RPMI7951 (cell line): Measurements from ENCODE around the gene P4HA3.

DNA sequence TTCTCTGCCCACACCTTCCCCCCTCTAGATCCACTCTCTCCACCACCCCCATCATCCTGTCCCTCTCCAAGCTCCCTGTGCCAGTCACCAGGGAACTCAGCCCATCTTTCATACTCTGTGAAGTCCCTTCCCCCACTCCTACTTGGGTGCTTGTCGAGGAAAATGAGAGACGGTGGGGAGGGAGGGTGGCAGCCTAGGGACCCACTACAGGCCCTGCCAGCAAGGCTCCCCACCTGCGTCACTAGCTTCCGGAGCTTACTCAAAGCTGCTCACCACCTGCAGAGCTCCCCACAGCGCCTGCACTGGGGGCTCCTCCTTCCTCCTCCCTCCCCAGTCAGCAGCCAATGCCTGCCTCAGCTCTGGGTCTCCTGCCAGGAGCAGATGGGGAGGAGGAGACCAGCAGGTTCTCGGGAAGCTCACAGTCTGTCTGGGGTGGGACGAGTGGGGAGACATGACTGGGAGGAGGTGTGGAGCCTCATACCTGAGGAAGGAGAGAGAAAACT, 82.2 kb downstream of the PDE2A start:
- RAMPAGE, long total RNA = no peak

DNA sequence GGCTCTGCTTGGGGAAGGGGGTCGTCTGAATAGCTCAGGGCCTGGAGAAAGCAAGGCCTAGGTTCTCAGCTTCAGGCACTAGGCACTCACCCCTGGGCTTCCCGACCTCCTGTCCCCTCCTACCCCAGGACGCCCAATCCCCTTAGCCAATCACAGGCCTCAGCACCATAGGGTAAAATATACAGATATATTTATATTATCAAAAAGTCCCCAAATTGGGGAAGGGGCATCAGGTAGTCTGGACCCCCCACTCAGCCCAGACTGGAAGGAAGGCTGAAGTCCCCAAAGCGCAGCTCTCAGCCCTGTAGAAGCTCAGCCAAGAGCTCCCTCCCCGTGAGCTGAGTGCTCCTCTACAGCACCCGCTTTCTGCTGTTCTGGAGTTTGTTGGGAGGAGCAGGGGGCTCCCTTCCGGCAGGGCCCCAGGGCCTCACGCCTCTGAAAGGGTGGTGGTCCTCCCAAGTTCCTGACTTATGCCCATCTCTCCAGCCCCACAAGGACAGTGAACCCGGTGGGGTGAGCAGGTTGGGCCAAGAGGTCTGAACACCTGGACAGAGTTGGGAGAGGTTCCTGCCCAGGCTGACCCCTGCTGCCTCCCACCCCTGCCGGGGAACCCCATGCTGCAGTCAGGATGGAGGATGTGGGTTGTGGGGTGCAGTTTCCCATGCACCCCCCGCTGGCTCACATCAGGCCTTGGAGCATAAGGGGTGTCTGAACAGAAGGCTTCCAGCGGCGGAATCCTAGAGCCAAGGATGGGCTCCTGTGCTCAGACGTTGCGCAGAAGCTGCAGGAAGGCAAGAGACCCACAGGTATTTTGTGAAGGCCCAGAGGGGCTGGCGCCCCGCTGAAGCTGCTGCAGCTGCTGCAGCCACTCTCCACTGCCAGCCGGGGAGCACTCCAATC, 10.9 kb upstream of the PDE2A start:
- RAMPAGE, long total RNA = no peak

GRCh38 chr11:72782140-72782523, 11.7 kb downstream of the STARD10 start:
- RAMPAGE, long total RNA = no peak

DNA sequence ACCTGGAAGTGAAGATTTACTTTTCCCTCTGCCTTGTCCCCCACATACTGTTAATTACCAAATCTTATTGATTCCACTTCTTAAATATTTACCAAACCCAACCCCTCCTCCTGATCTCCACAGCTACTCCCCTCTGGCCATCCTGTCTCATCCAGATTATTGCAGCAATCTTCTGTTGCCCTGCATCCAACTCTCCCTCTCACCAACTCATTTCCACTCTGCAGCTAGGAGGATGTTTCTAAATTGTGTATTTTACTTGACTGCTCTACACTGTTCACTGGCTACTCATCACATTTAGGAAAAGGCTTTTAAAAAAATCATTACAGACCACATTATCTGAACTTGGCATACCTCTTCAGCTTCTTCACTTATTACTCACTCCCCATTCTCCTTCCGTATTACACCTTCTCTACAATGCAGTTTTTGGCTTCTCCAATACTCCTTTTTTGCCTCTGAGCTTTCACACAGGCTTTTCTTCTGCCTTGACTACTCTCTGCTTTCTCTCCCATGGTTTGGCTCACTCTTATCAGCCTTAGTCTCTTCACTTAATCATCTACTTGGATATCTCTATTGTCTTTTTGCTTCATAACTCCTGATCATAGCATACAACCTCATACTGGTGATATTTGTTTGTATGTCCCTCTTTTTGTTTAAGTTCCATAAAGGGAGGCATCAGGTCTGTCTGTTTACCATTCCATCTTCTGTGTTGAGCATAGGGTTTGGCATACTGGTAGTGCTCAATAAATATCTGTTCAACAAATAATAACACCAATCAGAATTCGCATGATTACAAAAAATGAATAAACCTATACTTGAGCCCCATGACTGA, 118.1 kb downstream of the ATG16L2 start:
- RAMPAGE, long total RNA = no peak

DNA sequence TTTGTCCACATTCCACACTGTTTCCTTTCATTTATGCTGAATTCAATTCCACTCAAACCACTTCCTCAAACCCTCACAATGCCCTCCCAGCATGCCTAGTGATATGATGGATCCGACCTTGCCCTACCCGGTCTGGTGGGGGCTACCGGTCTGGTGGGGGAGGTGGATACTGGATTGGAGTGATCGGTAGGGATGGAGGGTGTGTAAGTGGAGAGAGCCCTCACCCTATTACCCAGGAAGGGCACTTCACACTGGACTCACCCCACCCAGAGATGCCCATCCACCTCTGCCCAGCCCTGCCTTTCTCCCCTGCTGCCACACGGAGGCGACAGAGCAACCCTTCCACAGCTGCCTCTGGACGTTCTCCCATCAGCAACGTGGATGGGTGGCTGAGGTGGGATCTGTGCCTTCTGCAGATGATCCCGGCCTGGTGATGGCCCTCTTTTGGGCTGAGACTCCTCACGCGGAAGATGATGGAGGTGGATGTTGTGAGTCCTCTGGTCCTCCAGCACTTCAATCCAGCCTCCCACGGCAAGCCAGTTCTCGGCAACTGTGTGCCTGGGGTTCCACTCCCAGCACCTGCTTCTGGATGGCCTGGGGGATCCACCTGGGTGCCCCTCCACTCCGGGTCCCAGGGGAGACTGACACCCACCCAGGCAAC, 32.9 kb upstream of the P2RY2 start:
- RAMPAGE, long total RNA = no peak

GRCh38 chr11:73239866-73240214, 21.8 kb downstream of the P2RY2 start:
- RAMPAGE, long total RNA = no peak

DNA sequence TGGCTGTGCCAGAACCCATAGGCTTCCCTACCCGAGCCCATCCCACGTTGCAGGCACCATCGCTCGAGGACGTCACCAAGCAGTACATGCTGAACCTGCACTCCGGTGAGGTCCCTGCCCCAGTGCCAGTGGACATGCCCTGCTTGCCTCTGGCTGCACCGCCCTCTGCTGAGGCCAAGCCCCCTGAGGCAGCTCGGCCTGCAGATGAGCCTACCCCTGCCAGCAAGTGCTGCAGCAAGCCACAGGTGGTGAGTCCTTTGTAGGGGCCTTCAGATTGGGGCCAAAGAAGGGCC, 3.5 kb downstream of the ARHGEF17 start:
- RAMPAGE, long total RNA = no peak

- RAMPAGE, long total RNA = no peak
These were observed 27.7 kb upstream of the RELT start for GRCh38 chr11:73348482-73348961.

DNA sequence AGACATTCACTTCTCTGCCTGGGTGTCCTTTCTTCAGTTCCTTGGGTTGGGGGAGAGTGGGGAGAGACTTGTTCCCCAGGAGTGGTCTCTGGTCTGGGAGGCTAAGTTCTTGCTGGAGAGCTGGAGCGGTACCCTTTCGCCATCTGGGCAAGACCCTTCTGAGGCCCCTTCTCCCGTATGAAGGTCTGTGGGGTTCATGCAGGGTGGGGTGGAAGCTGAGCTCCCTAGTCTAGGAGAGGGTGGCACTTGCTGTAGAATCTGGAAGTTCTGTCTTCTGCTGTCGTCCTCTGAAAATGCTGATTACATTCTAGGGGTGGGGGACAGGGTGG, 1.8 kb downstream of the RELT start:
- RAMPAGE, long total RNA = no peak

GRCh38 chr11:73400252-73401254, 24.4 kb downstream of the RELT start:
- RAMPAGE, long total RNA = no peak

- RAMPAGE, long total RNA = no peak
These were observed 28.0 kb downstream of the RELT start for GRCh38 chr11:73404129-73404762.

GRCh38 chr11:73461829-73462046, 85.5 kb downstream of the RELT start:
- RAMPAGE, long total RNA = no peak

DNA sequence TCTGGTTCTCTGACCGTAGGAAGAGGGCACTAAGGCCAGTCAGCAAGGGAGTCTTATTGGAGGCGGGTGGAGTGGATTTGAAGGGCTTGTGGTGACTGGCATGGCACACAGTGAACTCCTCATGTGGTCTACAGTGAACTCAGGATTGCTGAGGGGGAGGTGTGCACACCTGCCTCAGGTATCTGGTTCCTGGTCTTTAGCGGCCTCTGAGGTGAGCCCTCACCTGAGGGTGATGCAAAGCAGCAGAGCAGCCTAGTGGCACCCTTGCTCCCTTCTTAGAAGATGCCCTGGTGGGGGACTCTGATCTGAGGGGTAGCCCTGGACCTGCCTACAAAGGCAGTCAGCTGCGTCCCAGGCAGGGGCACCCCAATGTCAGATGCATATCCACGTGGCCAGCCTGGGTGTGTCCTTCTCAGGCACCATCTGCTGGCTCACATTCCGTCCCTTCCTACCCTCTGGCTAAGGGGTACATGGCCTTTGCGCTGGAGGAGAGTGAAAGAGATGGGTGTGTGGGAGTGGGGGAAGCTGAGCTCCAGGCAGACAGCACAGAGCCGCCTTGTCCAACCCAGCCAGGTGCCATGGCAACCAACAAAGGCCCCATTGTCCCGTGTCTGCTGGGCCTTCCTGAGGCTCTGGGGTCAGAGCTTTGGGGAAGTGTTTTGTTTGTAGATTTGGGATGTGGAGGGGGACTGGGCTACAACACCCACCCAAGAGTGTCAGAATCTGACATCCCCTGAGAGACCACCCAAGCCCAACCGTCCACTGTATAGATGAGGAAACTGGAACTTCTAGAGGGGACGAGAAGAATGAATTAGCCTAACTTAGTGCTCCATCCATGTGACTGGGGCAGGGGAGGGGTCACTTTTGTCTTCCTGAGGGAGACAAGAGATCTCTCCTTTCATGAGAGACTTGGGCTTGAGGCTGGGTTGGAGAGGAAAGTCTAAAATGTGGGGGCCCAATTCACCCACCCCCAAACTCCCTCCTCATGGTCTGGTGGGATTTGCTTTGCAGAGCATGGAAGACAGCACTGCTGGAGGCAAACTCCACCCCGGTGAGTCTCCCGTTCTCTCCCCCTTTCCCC, 5.9 kb downstream of the PLEKHB1 start:
- RAMPAGE, long total RNA = no peak

GRCh38 chr11:73969948-73970521, 12.6 kb downstream of the UCP2 start:
- RAMPAGE, long total RNA = no peak

GRCh38 chr11:73976508-73977138, 6.0 kb downstream of the UCP2 start:
- RAMPAGE, long total RNA = no peak

- RAMPAGE, long total RNA = no peak
These were observed 61.5 kb upstream of the UCP3 start for GRCh38 chr11:74070295-74070821.

DNA sequence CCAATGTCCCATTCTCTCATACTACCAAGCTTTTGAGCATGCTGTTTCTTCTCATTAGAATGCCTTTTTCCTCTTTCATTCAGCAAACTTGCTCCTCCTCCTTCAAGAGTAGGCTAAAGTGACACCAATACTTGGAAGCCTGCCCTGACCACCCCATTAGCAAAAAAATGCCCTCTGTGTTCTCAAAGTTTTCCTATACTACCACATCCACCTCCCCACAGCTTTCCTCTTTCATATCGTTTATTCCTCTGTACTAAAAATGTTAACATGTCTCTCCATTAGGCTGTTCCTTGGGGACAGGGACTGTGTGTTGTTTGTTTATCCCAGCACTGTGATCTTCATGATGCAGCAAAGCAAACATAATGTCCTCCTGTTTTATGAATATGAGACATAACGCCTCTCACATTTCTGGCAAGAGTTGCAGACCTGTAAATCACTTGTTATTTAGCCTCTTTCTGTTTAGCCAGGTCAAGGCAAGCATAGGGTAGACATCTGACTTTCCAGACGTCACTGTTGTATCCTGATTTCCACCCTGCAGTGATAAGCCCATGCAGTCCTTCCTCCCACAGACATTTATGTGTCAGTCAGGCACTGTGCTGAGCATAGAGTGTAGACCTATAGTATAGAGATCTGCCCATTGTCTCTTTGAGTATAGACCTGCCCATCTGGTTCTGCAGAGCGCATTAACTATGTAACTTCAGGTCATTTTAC, 62.1 kb upstream of the UCP3 start:
- RAMPAGE, long total RNA = no peak

DNA sequence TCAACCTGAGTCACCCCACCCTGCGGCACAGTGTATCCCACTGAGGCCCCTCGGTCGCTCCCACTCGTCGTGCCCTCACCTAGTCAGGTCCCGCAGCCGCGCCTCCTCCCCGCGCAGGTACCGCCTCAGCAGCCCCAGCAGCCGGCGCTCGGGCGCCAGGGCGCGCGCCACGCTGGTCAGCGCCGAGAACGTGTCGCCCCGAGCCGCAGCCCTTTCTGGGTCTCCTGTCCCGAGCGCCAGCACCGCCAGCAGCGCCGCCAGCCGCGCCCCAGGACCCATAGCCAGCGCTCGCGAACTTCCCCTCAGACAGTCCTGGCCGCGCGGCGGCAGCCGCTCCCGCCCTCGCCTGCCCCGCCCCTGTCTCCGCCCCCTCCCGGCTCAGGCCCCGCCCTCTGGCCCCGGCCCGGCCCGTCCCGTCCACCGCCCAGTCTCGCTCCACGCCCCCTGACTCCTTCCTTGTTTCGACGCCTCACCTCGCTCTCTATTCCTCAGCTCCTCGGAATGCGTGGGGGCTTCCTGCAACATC, at the start of gene P4HA3:
Gene P4HA3 (minus strand): TSS at position 308 of the 526 bp plus-strand sequence.
- RAMPAGE, long total RNA = no peak

DNA sequence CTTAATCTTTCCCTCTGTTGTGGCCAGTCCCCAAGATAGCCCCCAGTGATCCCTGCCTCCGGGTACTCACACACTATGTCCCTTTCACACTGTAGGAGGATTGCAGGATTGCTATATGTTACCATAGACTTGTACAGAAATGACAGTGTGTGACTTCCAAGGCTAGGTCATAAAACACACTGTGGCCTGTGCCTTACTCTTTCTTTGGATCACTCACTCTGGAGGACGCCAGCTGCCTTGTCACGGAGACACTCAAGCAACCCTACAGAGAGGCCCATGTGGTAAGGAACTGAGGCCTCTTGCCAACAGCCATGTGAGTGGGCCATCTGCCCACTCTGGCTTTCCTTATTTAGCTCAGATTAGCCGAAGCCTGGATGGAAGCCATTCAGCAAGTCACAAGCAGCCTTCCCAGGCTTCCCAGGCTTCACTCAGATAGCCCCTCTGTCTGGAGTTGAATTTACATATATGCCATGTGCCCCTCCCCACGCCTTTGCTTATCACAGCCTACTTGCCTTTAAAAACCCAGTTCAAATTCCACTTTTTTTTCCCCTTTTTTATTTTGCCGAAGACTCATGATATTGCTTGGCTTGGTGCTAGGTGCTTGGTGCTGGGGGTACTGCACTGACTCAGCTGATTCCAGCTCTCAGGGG, 14.2 kb upstream of the P4HA3 start:
- RAMPAGE, long total RNA = no peak

DNA sequence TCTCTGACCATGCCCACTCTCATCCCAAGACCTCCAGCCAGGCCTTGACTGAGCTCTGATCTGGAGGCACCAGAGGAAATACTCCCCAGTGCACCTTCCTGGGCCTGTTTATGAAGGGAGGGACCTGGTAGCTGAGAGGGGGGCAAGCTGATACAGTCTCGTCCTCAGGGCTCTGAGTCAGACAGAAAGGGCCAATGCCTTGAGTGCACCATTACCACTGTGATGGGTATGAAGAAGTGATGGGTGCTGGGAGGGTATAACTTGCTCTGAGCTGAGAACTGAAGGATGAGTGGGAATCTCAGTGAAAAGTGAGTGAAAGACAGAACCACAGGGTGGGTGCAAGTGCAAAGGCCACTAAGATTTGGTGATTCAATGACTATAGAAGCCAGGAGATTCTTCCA, 48.9 kb downstream of the CHRDL2 start:
- RAMPAGE, long total RNA = no peak